ENCODE data around the gene RCN2.

- RRBS, result no CpG with 5 or more reads among the region's 13 CpGs
These were observed 7.4 kb downstream of the NEIL1 start for GRCh38 chr15:75353994-75354834.

GRCh38 chr15:75384004-75384531 lies 15.7 kb upstream of the MAN2C1 start:
- RRBS, result no CpG with 5 or more reads among the region's 7 CpGs

GRCh38 chr15:75452455-75452867 lies 971 bp upstream of the SIN3A start:
- RRBS, result no CpG with 5 or more reads among the region's 15 CpGs

DNA sequence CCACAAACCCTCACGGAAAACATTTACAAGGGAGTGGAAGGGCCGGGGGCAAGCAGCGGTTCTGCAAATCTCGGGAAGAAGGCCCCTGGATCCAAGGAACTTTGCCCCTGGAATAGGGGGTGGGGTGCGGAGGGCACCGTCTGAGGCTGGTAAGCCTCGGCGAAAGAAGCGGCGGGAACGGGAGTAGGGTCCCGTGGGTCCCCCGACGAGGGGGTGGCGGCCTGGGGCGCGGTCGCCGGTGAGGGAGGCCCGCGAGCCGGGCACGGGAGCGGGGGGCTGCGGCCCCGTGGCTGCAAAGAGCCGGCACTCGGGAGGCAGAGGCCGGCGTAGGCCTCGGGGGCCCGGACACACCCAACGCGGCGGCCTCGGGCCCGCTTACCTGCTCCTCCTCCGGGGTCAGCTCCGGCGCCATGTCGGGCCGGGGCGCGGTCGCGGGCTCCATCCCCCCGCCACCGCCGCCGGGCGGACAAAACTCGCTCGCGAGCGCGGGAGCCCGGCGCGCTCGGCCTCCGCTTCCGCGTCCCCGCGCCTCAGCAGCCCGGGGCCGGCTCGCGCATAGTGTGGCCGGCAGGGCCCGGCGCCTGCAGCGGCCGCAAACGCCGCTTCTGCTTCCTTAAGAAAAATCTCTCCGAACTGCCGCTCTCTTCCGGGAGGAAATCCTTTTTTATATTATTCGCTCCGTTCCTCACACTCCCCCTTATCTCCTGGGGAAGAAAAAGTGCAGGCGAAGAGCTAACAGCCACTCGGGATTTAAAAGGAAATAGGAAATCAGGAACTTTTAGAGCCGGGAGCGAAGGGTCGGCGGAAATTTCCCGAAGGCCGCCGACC lies 566 bp downstream of the PTPN9 start:
- RRBS, result 2% methylated on average over 52 of the region's 90 CpGs

DNA sequence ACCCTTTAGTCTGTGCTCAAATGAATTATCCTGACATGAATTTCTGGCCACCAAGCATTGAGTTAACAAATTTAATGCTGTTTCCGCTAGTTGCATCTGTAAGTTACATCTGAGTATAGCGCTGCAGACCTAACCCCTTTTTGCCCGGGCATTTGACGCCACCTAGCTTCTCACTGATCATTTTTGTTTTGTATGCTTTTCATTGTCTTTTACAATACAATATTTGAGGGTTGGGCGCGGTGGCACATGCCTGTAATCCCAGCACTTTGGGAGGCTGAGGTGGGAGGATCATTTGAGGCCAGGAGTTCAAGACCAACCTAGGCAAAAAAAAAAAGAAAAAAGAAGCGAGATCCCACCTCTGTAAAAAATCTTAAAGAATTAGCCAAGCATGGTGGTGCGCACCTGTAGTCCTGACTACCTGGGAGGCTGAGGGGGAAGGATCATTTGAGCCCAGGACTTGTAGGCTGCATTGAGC lies 915 bp upstream of the IMP3 start:
- RRBS, result no CpG with 5 or more reads among the region's 8 CpGs

DNA sequence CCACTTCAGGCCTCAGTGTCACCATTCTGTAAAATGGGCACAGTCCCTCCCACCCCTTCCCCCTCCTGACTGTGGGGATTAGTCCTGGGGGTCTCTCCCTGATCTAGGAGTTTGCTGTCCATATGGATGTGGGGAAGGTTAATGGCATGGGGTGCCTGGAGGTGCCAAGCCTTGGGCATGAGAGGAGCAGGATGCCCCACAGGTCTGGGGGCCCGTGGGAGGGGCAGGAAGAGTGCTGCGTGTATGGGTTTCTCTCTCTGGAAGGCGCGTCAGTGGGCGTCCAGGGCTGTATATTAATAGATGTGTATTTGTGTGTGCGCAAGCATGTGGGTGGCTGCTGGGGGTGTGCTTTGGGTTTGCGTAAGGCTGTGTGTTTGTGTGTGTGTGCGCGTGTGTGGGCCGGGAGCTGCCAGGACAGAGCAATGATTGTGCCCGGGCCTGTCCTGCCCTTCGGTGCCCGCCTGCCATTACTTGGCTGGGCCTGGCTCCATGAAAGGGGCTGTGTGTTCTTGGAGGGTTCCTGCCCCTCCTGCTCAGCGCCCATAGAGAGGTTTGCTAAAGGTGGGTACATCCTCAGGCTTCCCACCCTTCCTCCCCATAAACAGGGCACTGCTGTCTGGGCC lies 16.4 kb downstream of the CSPG4 start:
- RRBS, result no CpG with 5 or more reads among the region's 14 CpGs

DNA sequence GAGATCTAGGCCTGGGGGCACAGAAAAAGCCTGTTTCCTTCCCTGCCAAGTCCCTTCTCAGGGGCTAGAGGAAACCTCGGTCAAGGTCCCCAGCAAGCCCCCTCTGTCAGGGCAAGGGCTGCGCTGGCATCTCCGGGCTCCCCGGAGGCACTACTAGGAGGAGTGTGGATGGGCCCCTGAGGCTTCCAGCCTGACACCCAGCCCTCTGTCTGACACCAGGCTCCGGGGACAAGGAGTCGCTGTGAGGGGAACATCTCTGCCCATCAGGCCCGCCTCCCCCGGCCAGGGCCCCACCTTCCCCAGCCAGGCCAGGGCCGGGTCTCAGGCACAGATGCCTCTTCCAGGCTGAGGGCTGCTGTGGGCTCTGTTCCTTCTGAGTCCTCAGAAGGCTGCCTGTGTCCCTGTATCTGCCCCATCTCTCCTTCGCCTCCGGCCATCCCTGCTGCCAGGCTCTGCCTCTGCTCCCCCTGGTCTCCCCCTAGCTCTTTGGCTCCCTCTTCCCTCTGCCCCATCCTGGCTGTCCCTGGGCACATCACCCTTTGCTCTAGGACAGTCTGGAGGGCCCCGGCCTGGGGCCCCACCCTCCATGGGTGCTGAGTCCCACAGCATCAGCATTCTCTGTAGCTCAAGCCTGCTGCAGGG lies 15.7 kb downstream of the CSPG4 start:
- RRBS, result 81% methylated on average over 8 of the region's 12 CpGs

DNA sequence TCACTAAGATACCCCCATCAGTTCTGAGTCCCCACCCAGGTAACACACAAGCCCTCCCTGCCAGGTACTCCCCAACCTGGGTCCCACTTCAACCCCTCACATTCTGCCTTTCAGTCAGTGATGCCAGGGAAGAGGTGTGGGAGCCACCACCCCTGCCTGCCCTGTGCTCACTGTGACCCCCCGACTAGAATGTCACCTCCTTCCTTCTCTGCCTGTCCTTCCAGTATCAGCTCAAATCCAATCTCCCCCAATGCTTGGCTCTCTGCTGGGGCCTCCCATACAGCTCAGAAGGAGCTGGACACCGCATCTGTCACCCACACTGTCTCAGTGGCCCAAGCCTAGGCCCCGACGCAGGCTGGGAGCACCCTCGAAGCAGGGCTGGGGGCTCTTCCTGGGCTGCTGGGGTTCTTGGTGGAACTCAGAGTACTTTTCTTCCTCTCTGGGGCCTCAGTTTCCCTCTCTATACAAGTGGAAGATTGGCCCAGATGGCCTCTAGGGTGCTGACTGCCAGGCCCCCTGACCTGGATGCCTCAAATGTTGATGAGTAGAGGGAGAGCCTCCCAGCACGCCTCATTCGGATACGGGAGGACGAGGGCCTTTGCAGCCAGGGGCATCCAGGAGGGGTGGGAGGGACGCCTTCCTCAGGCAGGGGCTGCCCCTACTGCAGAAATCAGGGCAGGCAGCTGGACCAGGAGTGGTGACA lies 2.4 kb downstream of the CSPG4 start:
- RRBS, result no CpG with 5 or more reads among the region's 10 CpGs

- RRBS, result no CpG with 5 or more reads among the region's 3 CpGs
These were observed 6.2 kb upstream of the UBE2Q2 start for GRCh38 chr15:75836932-75837464.

DNA sequence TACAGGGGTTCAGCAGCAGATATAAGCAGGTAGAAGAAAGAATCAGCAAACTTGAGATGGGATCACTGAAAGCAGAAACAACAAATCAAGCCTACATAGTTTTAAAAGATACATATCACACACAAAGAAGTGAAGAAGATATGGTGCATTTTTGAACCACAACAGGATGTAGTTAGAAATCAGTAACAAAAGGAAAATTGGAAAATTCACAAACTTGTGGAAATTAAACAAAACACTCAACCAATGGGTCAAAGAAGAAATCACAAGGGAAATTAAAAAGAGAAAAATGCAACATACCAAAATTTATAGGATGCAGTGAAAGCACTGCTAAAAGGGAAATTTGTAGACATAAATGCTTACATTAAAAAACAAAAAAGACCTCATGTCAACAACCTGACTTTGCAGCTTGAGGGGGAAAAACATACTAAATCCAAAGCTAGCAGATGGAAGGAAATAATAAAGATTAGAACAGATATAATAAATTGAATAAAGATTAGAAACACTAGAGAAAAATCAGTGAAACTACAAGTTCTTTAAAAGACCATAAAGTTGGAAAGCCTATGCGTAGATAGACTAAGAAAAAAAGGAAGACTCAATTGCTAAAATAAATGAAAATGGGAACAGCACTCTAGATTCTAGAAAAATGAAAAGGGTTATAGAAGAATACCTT lies 35.1 kb downstream of the FBXO22 start:
- RRBS, result no CpG with 5 or more reads among the region's 1 CpG

GRCh38 chr15:76279840-76280579 lies 31.3 kb downstream of the ETFA start:
- RRBS, result no CpG with 5 or more reads among the region's 4 CpGs

GRCh38 chr15:76337047-76337551 lies 526 bp downstream of the ISL2 start:
- RRBS, result no CpG with 5 or more reads among the region's 21 CpGs

DNA sequence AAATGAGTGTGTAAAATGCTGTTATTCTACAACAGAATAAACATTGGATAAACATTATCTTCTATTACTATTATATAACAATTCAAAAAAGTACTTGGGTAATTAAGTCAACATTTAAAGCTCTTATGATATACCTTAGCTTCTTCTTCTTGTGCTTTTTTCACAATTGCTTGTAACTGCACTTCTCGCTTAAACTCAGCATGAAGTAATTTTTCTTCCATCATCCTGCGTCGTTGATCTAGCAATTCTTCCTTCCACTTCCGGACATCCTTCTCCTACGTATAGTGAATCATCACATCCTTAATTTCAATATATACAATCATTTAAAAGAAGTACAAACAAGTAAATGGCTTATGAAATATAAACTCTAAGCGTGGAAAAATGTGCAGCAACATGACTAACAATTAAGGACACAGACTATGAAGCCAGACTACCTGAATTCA lies 151.4 kb downstream of the SCAPER start:
- RRBS, result no CpG with 5 or more reads among the region's 6 CpGs

GRCh38 chr15:76766820-76767291 lies 138.3 kb downstream of the SCAPER start:
- RRBS, result no CpG with 5 or more reads among the region's 2 CpGs

GRCh38 chr15:76931288-76932644 lies at the start of gene RCN2:
TSS of gene RCN2 (plus strand) at chr15:76931749.
- RRBS, result 1% methylated on average over 45 of the region's 109 CpGs

DNA sequence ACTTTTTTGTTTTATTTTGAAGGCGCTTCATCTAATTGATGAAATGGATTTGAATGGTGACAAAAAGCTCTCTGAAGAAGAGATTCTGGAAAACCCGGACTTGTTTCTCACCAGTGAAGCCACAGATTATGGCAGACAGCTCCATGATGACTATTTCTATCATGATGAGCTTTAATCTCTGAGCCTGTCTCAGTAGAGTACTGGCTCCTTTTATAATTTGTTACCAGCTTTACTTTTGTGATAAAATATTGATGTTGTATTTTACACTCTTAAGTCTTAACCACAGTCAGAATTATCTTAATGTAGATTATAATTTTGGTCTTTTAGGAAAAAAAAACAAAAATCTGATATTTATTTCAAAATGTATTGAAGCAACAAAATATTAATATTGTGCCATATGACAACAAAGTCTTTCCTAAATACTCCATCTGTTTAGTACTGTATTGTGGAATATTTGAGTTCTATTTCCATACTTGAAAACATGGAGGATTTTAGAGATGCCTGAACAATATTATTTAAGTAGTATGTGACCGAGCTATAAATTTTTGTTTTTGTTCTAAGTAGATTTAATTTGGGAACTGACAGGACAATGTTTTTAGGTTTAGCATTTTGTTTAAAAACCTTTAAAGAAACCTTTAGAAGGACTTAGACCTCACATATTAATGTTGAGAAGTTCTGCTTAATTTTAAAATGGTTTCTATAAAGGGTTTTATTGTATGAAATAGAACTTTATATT lies 17.7 kb downstream of the RCN2 start:
- RRBS, result no CpG with 5 or more reads among the region's 3 CpGs

DNA sequence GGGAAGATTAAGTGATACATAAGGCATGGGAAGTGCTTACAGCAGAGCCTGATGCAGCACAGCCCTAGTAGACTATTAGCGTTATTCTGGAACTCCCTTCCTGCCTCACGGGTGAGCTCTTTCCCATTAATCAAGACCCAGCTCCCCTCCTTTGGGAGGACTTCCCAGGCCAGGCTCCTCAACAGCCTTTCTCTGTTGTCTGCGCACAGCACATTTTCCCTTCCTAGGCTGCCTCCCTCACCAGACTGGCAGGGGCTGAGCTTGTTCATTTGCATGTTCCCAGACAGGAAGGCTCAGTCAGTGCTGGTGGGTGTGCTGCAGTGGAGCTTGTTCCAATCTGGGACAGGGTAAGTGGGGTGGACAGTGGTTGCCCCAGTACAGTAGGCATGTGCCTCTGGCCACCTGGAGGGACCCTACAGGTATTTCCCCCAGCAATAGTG lies 5.9 kb upstream of the PSTPIP1 start:
- RRBS, result no CpG with 5 or more reads among the region's 3 CpGs

DNA sequence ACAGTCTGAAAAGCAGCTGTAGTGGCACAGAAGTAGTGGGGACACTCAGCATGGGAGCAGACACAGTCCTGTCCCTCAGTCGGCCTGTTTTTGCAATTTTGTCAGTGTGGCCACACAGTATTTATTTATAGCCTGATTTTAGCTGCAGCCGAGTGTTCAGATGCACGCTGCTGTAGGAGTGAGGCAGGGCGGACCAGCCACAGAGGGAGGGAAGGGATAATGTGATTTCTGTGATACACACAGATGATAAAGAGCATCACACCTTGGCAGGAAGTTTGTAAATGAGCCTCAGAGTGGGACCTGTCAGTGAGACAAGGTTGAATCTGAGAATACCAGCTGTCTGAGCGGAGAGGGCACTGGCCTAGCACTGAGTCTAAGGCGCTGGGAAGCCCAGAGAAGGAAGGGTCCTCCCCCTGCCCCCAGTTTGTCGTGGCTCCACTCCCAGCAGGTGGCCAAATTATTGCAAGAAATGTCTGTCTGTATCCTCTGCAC lies 3.8 kb downstream of the PSTPIP1 start:
- RRBS, result no CpG with 5 or more reads among the region's 7 CpGs

DNA sequence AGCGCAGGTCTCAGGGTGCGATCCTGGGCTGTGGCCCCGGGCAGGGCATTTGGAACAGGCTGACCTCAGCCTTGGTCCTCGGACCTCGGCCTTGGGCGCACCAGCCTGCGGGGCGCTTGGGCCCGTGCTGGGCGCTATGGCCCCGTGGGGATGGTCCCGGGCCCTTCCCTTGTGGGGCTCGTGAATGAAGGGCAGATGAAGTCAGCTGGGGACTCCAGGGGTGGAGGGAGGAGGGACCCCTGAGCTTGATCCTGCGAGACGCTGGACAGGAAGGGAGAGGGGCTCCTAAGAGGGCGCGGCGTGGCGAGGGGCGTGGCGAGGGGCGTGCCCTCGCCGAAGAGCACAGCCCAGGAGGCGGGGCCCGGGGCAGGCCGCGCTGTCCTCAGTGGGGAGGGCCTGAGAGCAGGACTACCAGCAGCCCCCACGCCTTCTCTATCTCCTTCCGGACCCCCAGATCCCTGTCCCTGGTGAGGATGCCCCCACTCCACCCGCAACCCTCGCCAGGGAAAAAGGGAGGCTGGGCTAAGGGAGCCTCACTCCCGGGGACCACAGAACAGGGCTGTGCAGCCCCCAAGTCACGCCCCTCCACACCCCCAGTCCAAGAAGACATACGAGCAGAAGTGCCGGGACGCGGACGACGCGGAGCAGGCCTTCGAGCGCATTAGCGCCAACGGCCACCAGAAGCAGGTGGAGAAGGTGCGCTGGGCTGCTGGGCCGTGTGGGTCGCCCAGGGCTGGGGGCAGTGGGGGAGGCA lies 33.2 kb downstream of the PSTPIP1 start:
- RRBS, result 90% methylated on average over 9 of the region's 48 CpGs

GRCh38 chr15:77036720-77037359 lies 34.1 kb downstream of the TSPAN3 start:
- RRBS, result no CpG with 5 or more reads among the region's 19 CpGs